ENCODE measurements around the gene RNASEH2A.

DNA sequence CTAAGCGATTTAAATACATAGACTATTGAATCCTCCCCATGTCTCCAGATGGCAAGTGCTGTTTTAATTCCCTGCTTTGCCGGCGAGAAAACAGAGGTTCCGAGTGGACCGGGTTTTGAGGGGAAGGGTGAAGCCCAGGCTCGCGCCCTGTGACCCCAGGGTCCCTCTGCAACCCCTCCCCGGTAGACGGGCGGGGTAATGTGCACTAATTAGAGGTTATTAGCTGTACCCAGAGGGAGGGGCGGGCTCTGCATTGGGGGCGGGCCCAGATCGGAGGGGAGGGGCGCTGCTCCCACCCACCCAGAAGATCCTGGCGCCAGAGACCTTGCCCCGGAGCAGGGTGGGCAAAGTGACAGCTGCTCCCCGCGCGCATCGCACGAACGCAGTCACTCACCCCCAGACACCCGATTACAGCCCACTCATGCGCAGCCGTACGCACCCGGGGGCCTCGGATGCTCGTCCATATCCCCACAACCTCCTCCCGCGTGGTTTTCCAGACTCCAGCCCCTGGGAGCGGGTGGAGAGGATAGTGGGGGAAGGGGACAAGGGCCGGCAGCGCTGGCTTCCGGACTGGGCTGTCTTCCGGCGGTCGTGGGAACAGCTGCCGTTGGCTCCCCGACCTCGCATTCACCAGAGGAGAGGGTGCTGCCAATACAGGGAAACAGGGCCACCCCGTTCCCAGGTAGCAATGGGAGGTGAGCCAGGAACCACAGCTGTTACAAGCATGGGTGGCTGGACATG, 2.7 kb upstream of the HOOK2 start:
- PRO-cap, result bidirectional peak, plus-strand start at position 347 of the sequence, minus-strand start at position 168 of the sequence; bidirectional peak, plus-strand start at position 626 of the sequence, minus-strand start at position 629 of the sequence

- PRO-cap, result bidirectional peak, plus-strand start at chr19:12782432, minus-strand start at chr19:12782527
Measured at GRCh38 chr19:12781957-12782886, 6.9 kb upstream of the HOOK2 start.

GRCh38 chr19:12785444-12786063, 5.7 kb upstream of the JUNB start:
- PRO-cap, result unidirectional peak, plus-strand start at chr19:12785683

DNA sequence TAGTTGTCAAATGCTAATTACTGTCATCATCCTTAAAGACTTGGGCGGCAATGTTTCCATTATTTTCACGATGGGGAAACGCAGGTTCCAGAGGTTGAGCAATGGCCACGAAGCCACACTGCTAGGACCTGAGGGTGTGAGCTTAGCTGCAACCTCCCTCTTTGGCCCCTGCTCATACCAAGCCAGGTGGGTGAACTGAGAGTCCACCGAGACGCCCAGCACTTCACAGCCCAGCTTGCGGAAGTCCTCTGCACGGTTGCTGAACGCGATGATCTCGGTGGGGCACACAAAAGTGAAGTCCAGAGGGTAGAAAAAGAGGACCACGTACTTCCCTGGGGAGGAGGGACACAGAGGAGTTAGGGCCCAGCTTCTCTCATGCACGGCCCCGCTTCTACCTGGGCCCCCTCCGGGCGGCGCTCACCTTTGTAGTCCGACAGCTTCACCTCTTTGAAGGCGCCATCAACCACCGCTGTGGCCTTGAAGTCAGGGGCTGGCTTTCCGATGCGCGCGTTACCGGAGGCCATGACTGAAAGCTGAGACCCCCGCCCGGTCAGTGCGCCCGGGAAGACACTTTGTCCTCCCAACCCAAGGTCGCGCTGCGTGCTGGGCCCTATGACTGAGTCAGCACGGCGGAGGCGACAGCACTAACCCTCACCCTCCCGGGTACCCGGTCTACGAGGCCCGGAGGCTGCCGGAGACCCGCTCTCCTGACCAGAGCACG, 702 bp downstream of the PRDX2 start:
- PRO-cap, result unidirectional peak, plus-strand start at position 619 of the sequence

GRCh38 chr19:12805872-12806323, 486 bp upstream of the RNASEH2A start:
- PRO-cap, result no peak

DNA sequence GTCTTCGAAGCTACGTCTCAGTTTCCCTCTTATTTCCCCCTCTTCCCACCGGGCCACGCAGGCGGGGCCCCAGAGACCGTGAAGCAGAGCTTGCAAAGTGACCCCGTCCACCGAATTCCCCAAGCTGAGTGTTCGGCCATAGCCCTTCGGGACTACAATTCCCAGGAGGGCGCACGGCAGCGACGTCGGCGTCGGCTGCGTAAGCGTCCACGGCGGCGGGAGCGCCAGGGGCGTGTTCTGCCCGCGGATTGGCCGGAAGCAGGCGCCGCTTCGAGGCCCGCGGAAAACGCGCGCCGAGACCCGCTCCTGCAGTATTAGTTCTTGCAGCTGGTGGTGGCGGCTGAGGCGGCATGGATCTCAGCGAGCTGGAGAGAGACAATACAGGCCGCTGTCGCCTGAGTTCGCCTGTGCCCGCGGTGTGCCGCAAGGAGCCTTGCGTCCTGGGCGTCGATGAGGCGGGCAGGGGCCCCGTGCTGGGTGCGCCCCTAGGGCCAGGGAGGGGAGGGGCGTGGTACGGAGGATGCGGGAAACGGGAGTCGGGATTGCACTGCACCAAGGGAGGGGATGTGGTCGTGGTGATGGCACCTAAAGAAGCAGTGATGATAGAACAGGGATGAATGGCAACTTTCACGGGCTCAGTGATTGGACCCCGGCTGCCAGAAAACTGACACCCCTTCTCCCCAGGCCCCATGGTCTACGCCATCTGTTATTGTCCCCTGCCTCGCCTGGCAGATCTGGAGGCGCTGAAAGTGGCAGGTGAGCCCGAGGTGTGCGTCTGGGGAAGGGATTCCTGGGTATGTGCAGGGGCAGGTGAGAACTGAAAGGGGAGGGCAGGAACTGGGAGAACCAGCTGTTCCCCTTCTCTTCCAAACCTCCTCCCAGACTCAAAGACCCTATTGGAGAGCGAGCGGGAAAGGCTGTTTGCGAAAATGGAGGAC, at the start of gene RNASEH2A:
RNASEH2A (plus strand) TSS at position 261 of the 938 bp plus-strand sequence.
- PRO-cap, result unidirectional peak, plus-strand start at position 284 of the sequence

DNA sequence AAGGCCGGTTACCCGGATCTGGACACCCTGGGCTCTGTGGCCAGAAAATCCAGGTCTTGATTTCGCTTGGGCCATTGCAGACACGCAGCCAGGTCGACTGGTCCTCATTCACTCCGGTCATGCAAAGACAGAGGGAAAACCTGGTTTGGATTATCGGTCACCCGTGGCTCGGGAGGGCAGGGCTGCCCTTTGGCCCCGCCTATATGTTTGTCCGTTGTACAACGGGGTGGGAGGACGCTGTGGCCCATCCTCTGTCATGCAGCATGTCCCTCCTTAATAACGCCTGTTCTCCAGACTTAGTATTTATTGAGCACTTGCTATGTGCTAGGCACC, 1.9 kb upstream of the RTBDN start:
- PRO-cap, result no peak

GRCh38 chr19:12840233-12841052, 2.1 kb downstream of the MAST1 start:
- PRO-cap, result no peak

DNA sequence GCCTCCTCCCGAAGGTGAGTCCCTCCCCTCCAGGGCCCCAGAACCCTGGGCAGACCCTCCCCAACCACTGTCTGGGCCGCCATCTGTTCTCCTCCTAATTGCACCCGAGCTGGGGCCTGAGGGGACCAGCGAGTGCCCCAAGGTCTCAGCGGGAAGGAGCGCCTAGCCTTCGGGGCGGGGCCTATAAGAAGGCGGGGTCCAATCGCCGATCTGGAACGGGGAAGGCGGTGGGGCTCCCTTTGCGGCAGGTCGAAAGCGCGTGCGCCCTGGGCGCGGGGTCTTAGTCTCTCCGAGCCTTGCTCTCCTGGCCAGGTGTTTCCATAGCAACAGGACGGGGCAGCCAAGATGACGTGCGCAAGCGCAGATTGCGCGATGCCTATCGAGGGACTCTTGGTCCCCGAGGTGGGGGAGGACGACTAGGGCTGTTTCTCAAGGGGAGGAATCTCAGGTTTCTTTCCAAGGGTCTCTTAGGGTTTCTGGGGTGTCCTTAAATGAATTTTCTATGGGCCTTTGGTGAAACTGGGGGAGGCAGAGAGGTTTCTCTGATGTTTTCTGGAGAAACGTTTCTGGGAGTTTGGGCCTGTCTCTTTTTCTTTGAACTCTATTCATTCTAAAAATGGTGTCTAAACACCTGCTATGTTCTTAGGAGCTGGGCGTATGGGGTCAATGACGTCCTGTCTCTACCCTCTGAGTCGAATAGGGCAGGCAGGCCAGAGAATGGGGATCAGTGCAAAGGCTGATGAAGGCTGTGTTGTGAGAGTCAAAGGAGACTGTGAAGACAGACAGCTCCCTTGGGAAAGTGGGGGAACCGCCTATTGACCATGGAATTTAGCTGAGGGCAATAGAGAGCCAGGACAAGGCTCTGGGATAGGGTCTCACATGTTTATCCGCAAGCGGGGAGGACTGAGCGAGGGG, 3.0 kb downstream of the MAST1 start:
- PRO-cap, result no peak

GRCh38 chr19:12937219-12937718, 1.1 kb upstream of the CALR start:
- PRO-cap, result no peak

DNA sequence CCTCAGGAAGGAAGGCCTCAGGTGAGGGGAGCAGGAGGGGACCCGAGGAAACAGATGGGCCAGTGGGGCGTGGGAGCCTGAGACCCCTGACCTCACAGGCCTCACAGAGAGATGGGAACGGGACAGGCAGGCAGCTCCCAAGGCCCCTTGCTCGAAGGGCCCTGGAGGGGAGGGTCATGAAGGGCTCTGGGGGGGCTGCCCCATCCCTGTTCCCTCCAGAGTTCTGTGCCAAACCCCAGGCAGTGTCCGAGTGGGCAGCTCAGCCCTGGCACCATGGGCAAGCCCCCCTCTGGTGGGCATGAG, 5.6 kb downstream of the DAND5 start:
- PRO-cap, result no peak

- PRO-cap, result bidirectional peak, plus-strand start at chr19:13018703, minus-strand start at chr19:13018705; bidirectional peak, plus-strand start at chr19:13018800, minus-strand start at chr19:13018745
Measured at GRCh38 chr19:13017637-13019019, 22.9 kb downstream of the NFIX start.

GRCh38 chr19:13021208-13021869, 26.1 kb downstream of the NFIX start:
- PRO-cap, result no peak

DNA sequence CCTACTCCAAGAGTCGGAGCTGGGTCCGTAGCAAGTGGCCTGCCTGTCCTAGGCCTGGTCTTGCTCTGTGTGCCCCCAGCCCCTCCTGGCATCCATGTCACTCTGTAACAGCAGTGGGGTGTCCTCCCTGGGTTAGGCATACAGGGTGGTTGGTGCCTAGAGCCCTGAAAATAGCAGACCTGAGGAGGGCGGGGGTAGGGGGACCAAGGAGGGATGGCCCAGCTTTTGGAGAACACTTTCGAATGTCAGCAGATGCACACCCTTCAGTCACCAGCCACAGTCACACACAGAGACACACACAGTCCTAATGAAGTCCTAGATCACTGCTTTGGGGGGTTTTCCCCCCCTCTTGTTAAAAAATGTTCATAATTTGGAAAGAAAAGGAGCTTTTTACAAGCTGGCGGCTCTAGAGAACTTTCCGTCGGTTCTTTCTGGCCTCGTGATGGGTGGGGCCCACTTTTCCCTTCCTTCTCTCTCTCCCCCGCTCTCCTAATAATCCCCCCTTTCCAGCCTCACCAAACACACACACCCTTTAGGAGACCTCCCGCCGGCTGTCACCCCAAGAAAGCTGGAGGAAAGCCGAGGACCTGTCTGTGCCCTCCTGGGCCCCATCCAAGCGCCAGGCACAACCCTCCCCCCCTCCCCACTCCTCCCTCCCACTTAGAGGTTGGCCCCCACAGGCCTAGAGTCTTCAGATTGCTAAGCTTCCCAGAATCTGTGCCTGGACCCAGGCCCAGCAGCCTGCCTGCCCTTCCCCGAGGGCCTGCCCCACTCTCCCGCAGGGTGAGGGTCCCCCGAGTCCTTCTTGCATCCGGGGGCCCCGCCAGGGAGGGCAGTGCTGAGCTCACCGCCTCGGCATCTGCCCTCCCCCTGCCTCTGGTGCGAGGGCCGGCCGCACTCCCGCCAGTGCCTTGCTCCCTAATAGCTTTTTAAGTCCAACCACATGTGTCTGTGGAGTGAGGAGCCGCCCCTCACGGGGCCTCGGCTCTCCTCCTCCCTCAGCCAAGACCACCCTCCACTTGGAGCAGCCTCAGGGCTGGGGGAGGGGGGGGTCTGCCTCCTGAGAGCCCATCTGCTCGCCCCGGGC, 47.7 kb downstream of the LYL1 start:
- PRO-cap, result bidirectional peak, plus-strand start at position 495 of the sequence, minus-strand start at position 433 of the sequence; bidirectional peak, plus-strand start at position 944 of the sequence, minus-strand start at position 861 of the sequence

- PRO-cap, result no peak
Measured at GRCh38 chr19:13096773-13097334, 5.8 kb downstream of the LYL1 start.

DNA sequence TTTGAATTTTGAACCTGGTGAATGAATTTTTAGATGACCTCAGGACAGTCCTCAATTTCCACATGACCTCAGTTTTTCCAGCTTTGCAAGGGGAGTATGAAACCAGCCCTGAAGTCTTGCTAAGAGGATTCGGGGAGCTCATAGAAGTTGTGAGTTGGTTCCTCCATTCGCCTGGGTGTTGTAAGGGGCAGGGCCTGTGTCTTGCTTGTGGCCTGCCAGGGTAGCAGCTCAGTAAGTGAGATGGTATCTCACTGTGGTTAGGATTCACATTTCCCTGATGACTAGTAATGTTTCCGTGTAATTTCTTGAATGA, 14.4 kb downstream of the NACC1 start:
- PRO-cap, result no peak

- PRO-cap, result bidirectional peak, plus-strand start at chr19:13150806, minus-strand start at chr19:13150805; bidirectional peak, plus-strand start at chr19:13151207, minus-strand start at chr19:13150949
Measured at GRCh38 chr19:13150604-13150995, 389 bp downstream of the IER2 start.

GRCh38 chr19:13152454-13152985, 2.3 kb downstream of the IER2 start:
- PRO-cap, result bidirectional peak, plus-strand start at chr19:13153055, minus-strand start at chr19:13152913

DNA sequence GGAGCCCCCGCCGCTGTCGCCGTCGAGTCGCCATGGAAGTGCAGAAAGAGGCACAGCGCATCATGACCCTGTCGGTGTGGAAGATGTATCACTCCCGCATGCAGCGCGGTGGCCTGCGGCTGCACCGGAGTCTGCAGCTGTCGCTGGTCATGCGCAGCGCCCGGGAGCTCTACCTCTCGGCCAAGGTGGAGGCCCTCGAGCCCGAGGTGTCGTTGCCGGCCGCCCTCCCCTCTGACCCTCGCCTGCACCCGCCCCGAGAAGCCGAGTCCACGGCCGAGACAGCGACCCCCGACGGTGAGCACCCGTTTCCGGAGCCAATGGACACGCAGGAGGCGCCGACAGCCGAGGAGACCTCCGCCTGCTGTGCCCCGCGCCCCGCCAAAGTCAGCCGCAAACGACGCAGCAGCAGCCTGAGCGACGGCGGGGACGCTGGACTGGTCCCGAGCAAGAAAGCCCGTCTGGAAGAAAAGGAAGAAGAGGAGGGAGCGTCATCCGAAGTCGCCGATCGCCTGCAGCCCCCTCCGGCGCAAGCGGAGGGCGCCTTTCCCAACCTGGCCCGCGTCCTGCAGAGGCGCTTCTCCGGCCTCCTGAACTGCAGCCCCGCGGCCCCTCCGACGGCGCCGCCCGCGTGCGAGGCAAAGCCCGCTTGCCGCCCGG, 3.1 kb downstream of the IER2 start:
- PRO-cap, result bidirectional peak, plus-strand start at position 328 of the sequence, minus-strand start at position 233 of the sequence; bidirectional peak, plus-strand start at position 607 of the sequence, minus-strand start at position 565 of the sequence

DNA sequence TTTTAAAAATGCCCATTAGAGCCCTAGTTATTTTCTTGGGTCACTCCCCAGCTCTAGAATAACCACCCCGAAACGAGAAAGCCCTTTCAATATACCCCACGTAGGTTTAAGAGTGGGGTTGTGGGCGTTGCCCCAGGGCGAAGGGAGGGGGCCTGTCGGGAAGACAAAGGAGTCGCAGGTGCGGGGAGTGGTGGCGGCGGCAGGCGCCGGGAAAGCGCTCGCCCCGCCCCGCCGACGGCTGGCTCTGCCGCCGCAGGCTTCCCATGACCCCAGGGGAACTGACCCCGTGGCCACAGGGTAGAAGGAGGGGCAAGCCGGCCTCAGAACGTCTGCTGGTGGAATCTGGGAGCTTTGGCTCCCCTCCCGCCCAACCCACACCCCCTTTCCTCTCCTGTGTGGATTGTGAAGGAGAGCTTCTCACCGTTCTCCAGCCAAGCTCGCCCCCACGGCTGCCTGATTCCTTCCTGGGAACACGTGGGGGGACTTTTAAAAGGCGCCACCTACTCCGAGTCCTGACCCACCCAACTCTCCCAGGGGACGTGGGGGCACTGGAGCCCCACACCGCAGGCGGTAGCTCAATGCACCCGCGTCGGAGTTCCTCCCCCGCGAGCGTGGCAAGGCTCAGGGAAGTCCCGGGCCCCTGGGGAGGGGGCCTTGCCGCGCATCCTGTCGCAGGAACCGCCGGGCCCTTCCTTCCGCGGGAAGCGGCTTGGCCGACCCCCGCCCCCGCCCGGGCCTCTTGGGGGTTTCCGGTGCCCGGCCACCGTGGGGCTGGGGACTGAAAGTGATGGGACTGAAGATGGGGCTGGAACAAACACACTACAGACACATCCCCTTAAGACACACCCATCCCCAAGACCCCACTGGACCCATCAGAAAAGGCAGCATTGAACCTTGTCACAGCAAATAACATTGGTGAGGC, 5.5 kb downstream of the IER2 start:
- PRO-cap, result bidirectional peak, plus-strand start at position 177 of the sequence, minus-strand start at position 236 of the sequence; bidirectional peak, plus-strand start at position 423 of the sequence, minus-strand start at position 429 of the sequence; bidirectional peak, plus-strand start at position 788 of the sequence, minus-strand start at position 601 of the sequence